Colon Carcinoma Metastatic in the Brain (tissue), 2 donors: ENCODE measurements around a stretch of chr4.

DNA sequence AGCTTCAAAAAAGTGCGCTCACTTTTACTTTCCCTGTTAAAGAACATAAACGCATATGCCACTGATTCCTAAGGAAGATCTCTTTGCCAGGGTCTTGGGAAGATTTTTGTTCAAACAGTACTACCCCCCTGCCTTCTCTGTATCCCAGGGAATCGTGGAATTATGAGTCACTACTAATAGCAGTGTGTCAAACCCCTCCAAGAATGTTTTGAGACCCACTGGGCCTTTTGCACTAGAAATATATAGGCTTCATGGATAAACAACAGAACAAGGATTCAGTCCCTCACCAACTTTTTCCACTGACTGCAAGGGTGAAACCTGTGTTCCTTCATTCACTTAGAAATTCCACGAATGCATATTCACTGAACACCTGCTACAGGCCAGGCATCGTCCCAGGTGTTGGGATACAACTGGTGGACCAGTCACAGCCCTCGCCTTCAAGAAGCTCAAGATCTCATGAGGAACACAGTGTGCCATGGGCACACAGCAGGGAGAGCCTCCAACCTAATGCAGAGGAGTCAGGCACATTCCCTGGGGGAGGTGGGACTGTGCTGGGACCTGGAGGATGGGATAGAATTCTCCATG lies 107.4 kb upstream of the PDLIM3 start:
- PRO-cap, 2 experiments, result no peak in any of the 2 experiments

- PRO-cap, 2 experiments, result no peak in any of the 2 experiments
Observed at GRCh38 chr4:185683158-185683761, 128.7 kb downstream of the SORBS2 start.

GRCh38 chr4:185693080-185693424 lies 118.9 kb downstream of the SORBS2 start:
- PRO-cap, 2 experiments, result no peak in any of the 2 experiments

DNA sequence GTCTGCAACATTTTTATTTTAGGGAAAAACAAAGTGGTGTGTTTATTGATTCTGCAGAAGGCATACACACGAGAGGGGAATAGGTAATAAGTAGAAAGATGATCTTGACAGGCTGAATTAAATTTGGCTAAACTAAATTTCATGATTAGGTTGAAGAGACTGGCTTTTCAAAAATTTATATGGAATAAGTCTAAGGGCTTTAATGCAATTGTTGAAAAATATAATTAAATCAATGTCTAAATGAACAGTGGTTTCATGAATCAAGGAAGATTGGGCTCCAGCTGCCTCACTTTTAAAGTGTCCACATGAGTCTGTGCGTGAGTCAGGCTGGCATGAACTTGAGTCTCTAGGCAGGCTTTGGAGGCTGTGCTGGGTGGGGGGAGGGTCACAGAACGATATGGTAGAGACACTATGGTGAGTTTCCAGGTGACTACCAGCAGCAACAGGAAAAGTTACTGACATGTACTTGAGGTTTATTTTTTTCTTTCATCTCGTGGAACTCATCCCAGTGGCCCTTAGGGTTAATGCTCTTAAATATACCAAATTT lies 111.9 kb downstream of the SORBS2 start:
- PRO-cap, 2 experiments, result no peak in any of the 2 experiments

- PRO-cap, 2 experiments, result no peak in any of the 2 experiments
Observed at GRCh38 chr4:185773131-185773918, 38.7 kb downstream of the SORBS2 start.

DNA sequence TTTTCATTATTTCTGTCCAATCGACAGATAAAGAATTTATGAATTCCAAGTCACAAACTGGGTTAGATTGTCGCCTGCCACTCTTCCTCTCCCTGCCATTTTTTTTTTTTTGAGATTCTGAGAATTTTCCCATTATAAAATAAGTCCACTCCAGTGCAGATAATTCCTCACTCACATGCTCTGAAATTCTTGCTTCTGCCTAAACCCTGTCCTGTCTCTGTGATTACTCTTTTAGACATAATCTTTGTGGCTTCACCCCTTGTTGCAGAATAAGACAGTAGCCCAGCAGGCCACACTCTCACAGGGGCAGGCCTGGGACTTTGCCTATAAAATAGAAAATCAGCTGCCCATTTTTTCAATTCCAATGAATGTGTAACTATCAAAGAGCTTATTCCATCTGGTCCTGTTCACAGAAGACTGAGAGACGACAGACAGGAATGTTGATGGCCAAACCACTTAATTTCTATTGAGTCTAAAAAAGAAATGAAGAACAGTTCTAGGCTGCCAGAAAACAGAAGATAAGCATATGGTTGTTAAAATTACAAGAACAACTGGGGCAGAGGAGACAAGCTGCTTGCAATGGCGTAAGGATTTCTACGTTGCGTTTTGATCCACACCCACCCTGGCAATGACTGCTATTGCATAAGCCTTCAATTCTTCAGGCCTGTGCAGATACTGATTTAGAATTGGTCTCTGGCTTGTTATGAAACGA lies 37.5 kb upstream of the SORBS2 start:
- PRO-cap, 2 experiments, result no peak in any of the 2 experiments

- PRO-cap, 2 experiments, result no peak in any of the 2 experiments
Observed at GRCh38 chr4:185880509-185881015, 68.6 kb upstream of the SORBS2 start.

DNA sequence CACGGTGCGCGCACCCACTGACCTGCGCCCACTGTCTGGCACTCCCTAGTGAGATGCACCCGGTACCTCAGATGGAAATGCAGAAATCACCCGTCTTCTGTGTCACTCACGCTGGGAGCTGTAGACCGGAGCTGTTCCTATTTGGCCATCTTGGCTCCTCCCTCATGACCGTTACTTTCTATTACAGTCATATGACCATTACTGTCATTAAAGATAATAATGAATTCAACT lies 47.2 kb downstream of the TLR3 start:
- PRO-cap, 2 experiments, result no peak in any of the 2 experiments

DNA sequence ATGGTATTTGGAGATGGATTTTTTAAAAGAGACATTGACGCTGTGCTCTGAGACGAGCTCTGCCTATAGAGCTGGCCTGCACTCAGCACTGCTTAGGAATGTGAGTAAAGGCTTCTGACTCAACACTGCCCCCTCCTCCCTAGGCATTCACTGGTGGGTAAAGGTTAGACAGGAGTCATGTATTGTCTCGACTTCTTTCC lies 58.5 kb upstream of the CYP4V2 start:
- PRO-cap, 2 experiments, result no peak in any of the 2 experiments

GRCh38 chr4:186145577-186145909 lies 45.8 kb upstream of the CYP4V2 start:
- PRO-cap, 2 experiments, result no peak in any of the 2 experiments

DNA sequence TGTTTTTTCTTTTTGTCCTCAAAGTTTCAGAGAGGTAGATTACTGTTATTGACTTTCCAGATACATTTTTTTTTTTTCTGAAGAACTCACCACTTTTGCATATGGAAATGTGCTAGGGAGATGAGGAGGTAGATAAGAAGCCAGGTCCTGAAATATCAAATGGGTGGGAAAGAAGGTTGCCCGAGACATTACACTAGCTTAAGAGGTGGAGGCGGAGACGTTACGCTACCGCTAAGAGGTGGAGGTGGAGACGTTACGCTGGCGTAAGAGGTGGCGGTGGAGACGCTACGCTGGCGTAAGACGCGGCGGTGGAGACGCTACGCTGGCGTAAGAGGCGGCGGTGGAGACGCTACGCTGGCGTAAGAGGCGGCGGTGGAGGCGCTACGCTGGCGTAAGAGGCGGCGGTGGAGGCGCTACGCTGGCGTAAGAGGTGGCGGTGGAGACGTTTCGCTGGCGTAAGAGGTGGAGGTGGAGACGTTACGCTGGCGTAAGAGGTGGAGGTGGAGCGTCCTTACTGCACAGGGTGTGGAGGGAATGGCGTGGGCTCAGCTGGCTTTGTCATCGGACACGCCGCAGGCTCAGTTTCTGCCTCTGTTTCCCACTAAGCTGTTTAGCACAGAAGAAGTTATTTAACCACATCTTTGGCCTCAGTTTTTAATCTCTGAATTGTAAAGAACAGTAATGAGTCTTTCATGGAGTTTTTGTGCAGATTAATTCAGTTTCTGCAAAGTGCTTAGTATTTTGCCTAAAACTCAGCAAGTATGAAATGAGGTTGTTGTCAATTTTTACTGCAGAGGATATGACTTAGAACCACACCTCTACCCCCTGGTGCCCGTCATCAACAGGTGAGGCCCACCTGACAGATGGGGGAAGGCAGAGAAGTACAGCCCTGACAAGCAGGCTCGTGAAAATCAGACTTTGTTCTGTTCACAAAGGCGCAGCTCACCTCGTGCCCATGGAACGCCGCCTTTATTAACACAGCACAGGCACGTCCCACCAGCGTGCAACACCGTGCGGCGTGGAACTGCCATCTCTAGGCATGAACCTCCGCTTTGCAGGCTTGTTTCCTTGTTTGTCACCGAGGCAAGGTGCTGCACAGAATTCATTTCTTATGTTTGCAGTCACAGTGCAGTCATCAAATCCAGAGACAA lies 13.0 kb downstream of the CYP4V2 start:
- PRO-cap, 2 experiments, result peak in 1 of 2 experiments; most common plus-strand start position 1,006 of the sequence (in 1)

DNA sequence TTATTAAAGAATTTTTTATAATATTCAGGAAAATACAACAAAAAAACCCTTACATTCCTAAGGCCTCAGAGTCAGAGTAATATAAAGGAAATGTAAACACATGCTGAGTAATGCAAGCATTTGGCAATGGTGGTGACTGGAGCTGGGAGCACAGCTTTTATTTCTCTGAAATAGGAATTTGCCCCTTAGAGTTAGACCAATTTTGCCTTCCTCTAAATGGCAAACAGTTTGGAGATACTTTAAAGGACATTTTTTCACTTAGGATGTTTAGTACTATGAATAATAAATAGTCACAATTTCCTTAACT lies 16.2 kb upstream of the F11 start:
- PRO-cap, 2 experiments, result no peak in any of the 2 experiments

GRCh38 chr4:186258095-186258738 lies 7.8 kb upstream of the F11 start:
- PRO-cap, 2 experiments, result no peak in any of the 2 experiments

DNA sequence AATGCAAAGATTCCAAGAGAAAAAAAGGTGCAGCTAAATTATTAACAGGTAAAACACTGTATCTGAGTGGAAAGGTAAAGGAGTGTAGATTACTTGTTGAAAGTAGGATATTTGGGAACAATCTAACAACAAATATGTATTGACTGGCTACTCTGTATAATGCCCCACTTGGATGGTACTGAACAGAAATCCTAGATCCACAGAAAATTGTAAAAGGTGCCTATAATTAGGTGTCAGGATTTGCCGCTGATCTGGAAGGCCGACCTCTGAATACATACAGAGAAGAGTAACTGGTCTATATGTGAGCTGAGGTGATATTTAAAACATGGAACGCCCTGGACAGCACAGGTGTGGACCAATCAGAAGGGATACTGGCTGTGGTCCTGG lies 319.7 kb upstream of the FAT1 start:
- PRO-cap, 2 experiments, result no peak in any of the 2 experiments

DNA sequence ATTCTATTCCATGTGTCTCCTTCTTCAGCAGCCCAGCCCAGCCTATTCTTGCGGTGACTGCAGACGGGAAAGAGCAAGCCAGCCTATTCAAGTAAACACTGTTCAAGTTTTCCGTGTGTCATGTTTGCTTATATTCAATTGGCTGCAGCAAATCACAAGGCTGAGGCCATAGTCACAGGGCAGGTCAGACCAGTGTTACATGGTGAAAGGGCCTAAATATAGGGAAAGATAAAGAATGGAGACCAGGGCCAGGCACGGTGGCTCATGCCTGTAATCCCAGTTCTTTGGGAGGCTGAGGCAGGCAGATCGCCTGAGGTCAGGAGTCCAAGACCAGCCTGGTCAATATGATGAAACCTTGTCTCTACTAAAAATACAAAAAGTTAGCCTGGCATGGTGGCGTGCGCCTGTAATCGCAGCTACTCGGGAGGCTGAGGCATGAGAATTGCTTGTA lies 615.2 kb upstream of the ZFP42 start:
- PRO-cap, 2 experiments, result no peak in any of the 2 experiments

GRCh38 chr4:188159388-188160263 lies 20.4 kb downstream of the TRIML1 start:
- PRO-cap, 2 experiments, result no peak in any of the 2 experiments

DNA sequence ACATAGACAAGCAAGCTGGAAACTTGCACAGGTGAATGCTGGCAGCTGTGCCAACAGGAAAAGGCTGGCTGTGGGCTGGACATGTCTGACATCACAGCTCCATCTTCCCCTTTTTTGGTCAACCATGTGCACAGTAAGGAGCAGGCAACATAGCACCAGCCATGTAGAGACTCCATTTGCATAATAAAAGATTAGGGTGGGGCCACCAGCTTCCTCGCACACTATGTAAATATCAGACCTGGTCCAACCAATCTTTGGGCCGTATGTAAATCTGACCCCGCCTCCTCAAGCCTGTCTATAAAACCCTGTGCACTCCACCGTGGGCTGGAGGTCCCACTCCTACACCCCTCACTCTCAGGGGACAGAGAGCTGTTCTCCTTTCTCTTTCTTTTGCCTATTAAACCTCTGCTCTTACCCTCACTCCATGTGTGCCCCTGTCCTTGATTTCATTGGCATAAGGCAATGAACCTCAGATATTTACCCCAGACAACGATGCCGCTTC lies 862.1 kb downstream of the TRIML1 start:
- PRO-cap, 2 experiments, result no peak in any of the 2 experiments

GRCh38 chr4:189021780-189022149 lies 882.5 kb downstream of the TRIML1 start:
- PRO-cap, 2 experiments, result no peak in any of the 2 experiments

- PRO-cap, 2 experiments, result no peak in any of the 2 experiments
Observed at GRCh38 chr4:189202242-189202541, 738.5 kb upstream of the FRG1 start.

DNA sequence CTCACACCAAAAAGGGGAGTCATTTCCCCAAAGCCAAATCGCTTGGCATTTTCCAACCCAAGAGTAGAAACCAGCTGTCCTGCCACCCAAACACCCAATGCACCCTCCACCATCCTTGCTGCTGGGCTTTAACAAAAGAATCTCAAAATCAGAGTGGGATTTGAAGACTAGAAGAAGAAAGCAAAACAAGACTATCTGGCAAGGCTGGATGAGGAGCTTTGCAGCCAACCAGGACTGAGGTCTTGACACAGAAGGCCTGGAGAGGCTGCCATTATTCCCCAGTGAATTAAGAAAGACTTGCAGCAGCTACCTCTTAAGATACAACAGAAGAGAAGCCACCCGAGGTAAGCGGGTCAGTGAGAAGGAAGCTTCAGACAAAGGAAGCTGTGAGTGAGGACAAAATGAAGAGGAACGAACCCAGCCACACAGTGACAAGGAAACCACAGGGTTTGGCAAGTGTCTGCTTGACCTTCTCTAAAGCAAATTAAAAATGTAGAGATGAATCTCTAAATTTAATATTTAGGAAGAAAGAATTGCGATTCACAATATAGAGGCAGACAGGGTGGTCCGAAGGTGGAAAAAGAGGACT lies 281.9 kb upstream of the FRG1 start:
- PRO-cap, 2 experiments, result no peak in any of the 2 experiments